B cell (primary cell): Measurements from ENCODE around the genes TMEM200A, EPB41L2, CCN2, VNN1 and RPS12.

GRCh38 chr6:129661648-129662296 lies 48.2 kb downstream of the ARHGAP18 start:
- PRO-cap = no peak
- CAGE, long polyA plus RNA = no peak

DNA sequence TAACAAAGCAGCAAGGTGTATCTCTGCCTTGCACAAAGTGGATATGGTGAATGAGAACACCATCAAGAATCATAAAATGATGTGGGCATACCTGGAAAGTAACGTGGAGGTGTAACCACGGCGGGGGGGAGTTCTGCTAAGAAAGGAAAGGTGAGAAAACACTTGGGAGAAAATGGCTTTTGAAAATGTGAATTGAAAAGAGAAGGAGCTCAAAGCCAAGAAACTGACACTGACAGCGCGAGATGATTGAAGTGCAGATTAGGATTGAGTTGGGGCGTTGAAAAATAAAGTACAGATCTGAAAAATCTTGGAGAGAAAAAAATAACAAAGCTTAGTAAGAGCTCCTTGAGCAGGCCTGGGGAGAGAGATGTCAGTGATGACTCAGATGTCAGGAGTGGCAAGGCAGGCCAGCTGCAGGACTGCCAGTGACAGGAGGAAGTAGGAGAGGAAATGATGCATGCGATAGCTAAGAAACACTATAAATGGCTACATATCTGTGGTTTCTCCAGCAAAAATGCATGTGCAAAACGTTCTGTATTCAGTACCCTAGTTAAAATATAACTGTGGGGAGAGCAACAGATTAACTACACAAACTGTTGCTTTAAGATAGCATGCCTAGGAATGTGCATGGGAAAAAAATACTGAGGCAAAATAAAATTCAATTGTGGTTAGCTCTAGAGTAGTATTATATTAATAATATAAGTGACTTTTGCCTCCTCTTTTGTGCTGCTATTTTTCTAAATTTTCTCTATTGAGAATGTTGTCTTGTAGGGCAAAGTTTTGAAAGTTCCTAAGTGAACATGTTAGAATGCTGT lies 26.0 kb downstream of the ARHGAP18 start:
- PRO-cap = no peak
- CAGE, long polyA plus RNA = no peak

- PRO-cap = no peak
- CAGE, long polyA plus RNA = no peak
Measured at GRCh38 chr6:130019743-130019902, 1.2 kb downstream of the L3MBTL3 start.

GRCh38 chr6:130365653-130366544 lies at the start of gene TMEM200A:
Gene TMEM200A, plus strand, starts transcription at chr6:130366017.
- PRO-cap = no peak
- CAGE, long polyA plus RNA = no peak

- PRO-cap = no peak
- CAGE, long polyA plus RNA = no peak
Measured at GRCh38 chr6:130834614-130835135, 7.5 kb downstream of the SMLR1 start.

DNA sequence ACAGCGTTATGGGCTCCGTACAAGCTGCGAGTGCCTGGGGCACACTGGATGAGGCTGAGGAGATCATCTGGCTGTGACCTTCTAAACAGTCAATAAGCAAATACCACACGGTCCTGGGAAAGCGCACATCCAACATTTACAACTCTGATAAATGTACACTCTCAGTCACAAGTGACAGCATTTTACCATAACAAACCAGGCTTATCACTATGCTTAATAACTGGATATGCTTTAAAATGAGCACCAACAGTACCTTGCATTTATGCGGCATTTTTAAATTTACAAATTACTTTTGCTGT lies 37.2 kb downstream of the SMLR1 start:
- PRO-cap = no peak
- CAGE, long polyA plus RNA = no peak

DNA sequence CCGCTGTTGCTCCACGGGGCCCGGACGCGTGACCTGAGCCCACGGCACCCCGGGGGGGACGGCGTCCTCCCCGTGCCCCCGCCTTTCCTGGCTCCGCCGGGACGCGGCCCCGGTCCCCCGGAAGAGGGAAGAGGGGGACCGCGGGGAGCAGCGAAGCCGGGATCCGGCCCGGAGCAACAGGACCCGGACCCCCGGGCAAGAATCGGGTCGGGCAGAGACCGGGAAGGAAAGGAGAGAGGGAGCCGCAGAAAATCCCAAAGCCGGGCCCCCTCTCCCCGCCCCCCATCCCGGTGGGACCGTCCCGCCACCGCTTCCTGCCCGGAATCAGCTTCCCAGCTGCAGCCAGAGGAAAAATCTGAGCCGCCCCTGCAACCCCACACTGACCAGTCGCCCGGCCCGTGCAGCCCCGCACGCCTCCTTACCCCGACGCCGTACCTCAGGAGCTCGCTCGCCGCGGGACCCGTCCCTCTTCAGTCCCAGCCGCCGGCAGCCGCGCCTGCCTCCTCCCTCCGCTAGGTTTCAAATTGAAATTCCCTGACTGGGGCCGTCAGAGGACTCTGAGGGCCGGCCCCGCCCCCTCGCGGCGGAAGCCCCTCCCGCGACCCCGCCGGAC lies at the start of gene EPB41L2:
TSS of gene EPB41L2 (minus strand) at position 526 of the 613 bp plus-strand sequence.
- PRO-cap = bidirectional peak, plus-strand start outside the sequence, minus-strand start at position 526 of the sequence
- CAGE, long polyA plus RNA = start-site peak on the minus strand centred at position 503 of the sequence, 75 bp wide, 20 and 157 reads in 2 replicates

DNA sequence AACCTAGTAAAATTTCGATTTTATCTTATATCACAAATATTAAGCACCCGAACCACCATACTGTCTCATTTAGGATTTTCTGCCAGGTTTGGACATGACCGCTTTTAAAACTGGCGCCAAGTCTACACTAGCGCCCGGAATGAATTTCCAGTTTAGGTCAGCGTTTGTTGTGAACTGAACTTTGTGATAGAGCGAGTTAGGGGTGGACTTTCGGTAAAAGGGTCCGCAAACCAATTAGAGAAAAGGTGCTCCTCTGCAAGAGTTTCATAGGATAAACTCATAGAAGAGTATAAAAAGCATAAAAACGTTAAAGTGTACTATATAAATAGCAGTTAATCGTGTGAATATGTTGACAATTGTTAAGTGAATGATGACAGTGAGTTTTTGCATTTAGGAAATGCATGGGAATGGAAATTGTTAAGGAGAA lies 888 bp downstream of the AKAP7 start:
- PRO-cap = unidirectional peak, minus-strand start at position 176 of the sequence
- CAGE, long polyA plus RNA = no peak

GRCh38 chr6:131530922-131531299 lies 42.1 kb upstream of the ARG1 start:
- PRO-cap = no peak
- CAGE, long polyA plus RNA = no peak

- PRO-cap = no peak
- CAGE, long polyA plus RNA = no peak
Measured at GRCh38 chr6:131948495-131949566, 2.3 kb downstream of the CCN2 start.

DNA sequence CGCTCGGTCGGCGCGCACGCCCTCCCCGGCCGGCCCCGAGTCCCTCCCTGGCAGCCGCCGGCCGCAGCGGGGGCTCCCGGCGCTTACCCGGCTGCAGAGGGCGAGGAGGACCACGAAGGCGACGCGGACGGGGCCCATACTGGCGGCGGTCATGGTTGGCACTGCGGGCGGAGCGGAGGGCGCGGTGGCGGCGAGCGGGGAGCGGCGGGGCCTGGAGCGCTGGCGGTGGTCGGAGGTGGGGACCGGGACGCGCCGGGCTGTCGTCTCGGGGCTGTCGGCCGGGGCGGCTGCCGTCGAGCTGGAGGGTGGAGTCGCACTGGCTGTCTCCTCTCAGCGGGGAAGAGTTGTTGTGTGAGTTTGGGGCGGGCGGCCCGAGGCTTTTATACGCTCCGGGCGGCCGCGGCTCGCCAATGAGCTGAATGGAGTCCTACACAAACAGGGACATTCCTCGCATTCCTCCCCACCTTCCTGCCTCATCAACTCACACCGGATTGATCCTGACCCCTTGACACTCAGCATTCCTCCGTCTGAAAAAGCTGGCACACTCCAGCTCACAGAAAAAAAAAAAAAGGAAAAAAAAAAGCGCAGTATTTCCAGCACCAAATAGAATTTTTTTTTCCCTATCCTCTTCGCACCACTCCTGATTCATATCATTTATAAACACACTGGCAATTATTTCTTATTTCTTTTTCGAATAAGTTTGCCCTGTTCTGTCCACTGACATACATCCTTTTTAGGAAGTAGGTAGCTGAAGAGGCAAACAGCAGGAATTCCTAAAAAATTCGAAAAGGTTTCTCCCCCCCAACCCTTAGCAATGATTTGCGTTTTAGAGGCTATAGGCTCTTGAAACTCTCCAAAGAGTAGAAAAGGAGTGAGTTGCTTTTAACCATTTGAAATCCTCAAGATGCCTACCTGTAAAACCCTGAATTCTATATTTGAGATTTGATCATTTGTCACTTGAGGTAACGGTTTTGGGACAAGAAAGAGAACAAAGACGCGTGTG lies at the start of gene CCN2:
TSS of gene CCN2 (minus strand) at position 353 of the 1,003 bp plus-strand sequence.
- PRO-cap = bidirectional peak, plus-strand start at position 341 of the sequence, minus-strand start at position 353 of the sequence
- CAGE, long polyA plus RNA = no peak

- PRO-cap = no peak
- CAGE, long polyA plus RNA = no peak
Measured at GRCh38 chr6:132070175-132070745, 119.1 kb upstream of the CCN2 start.

GRCh38 chr6:132084924-132085329 lies 133.8 kb upstream of the CCN2 start:
- PRO-cap = no peak
- CAGE, long polyA plus RNA = no peak

DNA sequence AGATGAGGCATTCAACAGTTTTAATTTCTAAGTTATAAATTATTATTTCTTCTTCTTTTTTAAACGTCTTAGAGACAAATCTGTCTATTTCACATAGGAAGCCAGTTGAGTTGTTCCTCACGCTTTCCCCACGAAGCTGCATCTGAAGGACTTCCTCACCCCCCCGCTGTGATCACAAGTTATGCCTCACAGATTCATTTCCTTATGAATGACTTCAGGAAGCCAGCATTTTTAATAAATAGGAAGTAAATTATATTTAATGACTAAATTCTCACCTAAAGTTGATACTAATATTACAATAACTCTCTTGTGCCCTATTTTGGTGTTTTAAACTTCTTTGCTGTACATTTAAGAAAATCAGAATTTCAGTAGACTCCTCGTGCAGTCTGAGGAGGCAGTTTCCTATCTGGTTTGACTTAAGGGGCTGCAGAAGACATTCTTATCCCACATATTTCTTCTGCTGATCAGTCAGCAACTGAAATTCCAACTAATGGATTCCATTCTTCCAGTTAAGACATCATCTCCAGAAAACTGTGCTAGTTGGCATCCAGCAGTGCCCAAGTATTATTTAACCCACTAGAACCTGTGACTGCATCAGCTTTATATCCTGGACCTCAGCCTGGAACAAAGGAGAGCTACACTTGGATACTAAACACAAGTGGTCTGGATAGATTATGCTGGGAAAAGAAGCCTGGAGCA lies 182.7 kb upstream of the CCN2 start:
- PRO-cap = unidirectional peak, minus-strand start at position 144 of the sequence
- CAGE, long polyA plus RNA = no peak

DNA sequence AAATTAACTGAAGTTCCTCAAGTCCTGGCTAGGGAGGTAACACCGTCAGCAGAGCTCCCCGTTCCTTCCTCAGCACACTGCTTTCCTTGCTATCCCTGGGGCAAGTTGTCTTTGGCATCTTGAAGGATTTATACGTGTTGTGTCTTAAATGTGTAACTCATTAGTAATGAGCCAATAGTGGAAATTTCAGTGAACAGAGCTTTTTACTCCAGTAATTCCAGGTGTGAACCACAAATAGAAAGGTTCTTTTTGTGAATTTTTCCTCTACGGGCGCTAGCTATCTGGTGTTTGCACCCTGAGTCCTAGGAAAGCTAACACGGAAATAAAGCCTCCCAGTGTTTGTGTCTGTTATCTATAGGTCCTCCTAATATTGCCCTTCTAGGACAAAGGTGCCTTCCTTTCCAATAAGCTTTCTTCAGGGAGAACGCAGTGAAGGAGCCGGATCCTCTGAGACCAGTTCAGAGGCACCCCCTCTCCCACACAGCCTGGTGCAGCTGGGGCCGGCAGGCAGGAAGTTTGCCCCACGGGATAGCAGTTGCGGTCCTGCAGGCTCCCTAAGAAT lies 126.3 kb downstream of the MOXD1 start:
- PRO-cap = no peak
- CAGE, long polyA plus RNA = no peak

DNA sequence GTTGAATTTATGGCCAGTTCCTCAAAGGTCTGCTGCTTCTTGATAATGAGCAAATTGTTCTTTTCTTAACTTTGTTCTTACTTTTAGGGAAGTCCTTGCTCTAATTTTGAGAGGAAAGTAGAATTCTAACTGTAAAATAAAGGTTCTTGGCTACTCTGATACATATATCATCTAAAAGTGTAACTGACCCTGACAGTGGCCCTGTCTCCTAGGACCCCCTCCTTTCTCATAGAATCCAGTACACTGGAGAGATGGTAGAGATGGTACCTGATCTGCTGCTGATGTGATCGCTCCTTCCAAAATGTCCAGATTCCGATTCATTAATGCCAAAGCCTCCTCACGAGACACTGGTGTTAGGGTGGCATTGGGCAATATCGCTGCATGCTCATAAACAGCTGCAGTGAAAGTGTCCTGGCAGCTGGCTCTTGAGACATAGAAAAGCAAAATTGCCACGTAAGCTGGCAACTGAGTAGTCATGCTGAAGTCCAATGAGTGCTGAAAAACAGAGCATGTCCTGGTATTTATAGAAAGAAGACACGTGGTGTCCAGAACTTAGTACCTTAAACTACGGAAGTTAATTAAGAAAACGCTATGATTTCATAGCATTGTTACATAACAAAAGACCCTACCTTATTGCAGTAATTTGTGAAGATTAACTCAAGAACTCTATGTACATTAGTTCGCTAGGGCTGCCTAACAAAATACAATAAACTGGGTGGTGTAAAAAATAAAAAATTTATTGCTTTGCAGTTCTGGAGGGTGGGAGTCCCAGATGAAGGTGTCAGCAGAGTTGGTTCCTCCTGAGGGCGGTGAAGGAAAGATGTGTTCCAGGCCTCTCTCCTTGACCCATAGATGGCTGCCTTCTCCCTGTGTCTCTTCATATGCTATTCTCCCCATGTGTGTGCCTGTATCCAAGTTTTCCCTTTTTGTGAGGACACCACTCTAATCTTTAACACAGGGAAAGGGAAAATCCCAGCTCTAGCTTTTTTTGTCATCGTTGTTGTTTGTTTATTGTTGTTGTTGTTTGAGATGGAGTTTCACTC lies at the start of gene VNN1:
TSS of gene VNN1 (minus strand) at position 497 of the 1,043 bp plus-strand sequence.
- PRO-cap = unidirectional peak, minus-strand start at position 497 of the sequence
- CAGE, long polyA plus RNA = no peak

- PRO-cap = no peak
- CAGE, long polyA plus RNA = no peak
Measured at GRCh38 chr6:132716292-132716675, 2.4 kb upstream of the VNN1 start.

DNA sequence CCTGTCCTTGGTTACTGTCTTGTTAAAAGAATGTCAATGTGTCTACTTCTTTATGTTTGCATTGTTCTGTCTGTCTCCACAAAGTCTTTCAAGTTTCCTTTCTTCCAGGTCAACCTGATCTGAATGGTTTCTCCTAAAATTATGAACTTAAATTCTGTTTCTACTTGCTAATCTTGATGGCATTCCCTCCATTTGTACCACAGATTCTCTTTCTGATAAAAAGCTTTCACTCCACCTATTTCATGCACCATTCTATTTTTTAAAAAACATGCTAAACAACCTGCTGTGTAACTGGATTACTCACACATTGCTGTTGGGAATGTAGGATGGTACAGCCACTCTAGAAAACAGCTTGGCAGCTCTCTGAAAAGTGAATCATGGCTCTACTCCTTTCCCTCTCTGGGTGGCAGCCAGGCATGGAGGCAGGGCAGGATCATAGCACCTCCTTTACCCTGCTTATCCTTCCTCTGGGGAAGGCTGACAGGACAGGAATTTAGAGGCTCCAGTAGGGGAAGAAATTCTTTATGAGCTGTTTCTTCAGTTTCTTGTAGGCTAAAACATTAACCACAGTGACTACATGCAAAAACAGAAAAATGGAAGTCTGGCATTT lies 6.6 kb upstream of the VNN2 start:
- PRO-cap = no peak
- CAGE, long polyA plus RNA = no peak

GRCh38 chr6:132814466-132815590 lies at the start of gene RPS12:
Gene RPS12, plus strand, starts transcription at chr6:132814569.
- PRO-cap = bidirectional peak, plus-strand start at chr6:132814569, minus-strand start at chr6:132814278; unidirectional peak, plus-strand start at chr6:132814678
- CAGE, long polyA plus RNA = start-site peak on the minus strand at chr6:132814979-132815063, 17 and 20 reads in 2 replicates

DNA sequence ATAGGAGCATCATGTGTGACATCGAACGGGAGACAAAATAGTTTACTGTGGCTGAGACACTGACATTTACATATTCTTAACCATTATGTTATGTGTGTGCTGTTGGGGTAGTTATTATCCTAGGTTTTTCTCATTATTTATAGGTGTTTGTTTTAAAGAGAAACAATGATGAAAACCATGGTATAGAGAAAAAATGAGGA lies 155.2 kb downstream of the EYA4 start:
- PRO-cap = no peak
- CAGE, long polyA plus RNA = no peak